Skeletal muscle satellite cell (primary cell): ENCODE measurements around the genes KCNB1 and SLC9A8.

DNA sequence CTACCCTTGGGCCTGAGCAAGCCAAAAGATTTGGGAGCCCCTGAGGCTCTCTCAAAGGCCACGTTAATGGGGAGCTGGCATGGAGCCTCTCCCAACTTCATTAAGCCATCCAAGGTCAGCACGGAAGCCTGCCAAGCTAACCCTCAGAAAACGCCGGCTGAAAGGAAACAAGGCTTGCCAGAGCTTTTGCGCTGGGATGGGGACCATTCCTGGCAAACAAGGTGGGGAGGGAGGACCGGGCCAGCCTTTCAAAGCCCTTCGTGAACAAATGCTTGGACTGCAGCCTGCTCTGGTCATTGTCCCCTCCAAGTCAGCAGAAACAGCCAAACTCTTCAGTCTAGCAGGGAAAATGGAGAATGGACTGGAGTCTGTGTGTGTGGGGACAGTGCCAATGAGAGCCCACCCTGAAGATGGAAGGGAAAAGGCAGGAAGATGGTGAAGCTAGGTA is 30.2 kb downstream of the KCNB1 start:
- CAGE, long polyA plus RNA: no peak

GRCh38 chr20:49482488-49482847 is at the start of gene KCNB1:
Gene KCNB1, minus strand, starts transcription at chr20:49482668.
- CAGE, long polyA plus RNA: no peak

- CAGE, long polyA plus RNA: no peak
These were observed 940 bp upstream of the KCNB1 start for GRCh38 chr20:49483278-49483938.

GRCh38 chr20:49514061-49514623 is 31.7 kb upstream of the KCNB1 start:
- CAGE, long polyA plus RNA: no peak

- CAGE, long polyA plus RNA: no peak
These were observed 71.5 kb downstream of the B4GALT5 start for GRCh38 chr20:49641887-49642878.

- CAGE, long polyA plus RNA: no peak
These were observed 55.2 kb downstream of the B4GALT5 start for GRCh38 chr20:49658497-49658890.

DNA sequence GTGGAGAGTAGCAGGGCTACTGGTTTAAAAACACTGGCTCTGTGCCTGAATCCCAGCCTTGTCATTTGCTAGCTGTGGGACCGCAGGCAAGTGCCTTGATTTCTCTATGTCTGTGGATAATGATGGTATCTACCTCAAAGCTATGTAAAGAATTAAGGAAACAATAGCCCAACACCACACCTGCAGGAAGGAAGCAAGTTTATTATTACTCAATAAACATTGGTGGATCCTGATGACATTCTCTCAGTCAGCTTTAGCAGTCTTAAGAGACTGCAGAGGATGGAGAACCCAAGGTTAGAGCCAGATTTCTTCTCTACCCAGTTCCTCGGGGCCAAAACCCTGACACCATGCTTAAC is 1.8 kb upstream of the SLC9A8 start:
- CAGE, long polyA plus RNA: no peak

DNA sequence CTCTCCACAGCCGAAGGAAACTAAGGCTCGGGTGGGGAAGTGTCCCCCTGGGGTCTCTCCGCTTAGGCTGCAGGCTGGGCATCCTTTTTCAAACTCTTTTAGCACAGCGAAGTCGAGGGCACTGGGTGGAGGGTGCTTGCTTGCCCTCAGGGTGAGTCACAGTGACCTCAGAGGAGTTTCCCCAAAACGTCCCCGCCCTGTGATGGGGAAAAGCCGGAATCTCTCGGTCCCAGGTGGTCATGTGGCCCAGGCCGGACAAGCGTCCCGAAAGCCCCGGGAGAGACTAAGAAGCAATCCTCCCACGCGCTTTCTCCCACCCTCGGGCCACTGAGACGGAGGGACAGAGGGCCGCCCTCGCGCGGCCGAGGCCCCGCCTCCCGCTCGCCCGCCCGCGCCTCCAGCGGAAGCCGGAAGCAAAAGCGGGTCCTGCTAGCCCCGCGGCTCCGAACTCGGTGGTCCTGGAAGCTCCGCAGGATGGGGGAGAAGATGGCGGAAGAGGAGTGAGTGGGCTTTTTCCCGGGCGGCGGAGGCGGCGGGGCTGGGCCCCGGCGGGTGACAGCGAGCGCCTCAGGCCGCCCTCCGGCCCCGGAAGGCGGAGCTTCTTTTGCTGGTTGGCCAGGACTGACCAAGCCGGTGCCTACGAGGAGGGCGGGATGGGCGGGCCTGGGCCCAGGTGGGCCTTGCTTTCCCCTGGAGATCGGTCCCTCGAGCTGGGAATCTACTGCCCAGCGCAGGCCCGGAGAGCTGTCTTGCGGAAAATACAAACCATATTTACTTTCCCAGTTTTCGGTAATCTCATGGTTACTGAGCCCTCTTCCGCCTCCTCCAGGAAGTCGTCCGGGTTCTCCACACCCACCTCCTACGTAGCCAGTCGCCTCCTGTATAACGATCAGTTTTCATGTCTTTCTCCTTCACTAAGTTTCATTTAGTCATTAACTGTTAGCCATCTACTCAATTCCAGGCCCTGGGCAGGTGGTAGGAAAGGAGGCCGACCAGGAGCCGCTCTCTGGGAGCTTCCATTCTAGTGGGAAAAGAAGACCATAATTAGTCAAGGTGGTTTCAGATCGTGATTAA is at the start of gene SLC9A8:
SLC9A8 (plus strand) TSS at position 380 of the 1,074 bp plus-strand sequence.
- CAGE, long polyA plus RNA: no peak

- CAGE, long polyA plus RNA: no peak
These were observed 9.3 kb downstream of the SLC9A8 start for GRCh38 chr20:49821929-49822352.

- CAGE, long polyA plus RNA: no peak
These were observed 38.5 kb downstream of the SLC9A8 start for GRCh38 chr20:49851017-49851702.

DNA sequence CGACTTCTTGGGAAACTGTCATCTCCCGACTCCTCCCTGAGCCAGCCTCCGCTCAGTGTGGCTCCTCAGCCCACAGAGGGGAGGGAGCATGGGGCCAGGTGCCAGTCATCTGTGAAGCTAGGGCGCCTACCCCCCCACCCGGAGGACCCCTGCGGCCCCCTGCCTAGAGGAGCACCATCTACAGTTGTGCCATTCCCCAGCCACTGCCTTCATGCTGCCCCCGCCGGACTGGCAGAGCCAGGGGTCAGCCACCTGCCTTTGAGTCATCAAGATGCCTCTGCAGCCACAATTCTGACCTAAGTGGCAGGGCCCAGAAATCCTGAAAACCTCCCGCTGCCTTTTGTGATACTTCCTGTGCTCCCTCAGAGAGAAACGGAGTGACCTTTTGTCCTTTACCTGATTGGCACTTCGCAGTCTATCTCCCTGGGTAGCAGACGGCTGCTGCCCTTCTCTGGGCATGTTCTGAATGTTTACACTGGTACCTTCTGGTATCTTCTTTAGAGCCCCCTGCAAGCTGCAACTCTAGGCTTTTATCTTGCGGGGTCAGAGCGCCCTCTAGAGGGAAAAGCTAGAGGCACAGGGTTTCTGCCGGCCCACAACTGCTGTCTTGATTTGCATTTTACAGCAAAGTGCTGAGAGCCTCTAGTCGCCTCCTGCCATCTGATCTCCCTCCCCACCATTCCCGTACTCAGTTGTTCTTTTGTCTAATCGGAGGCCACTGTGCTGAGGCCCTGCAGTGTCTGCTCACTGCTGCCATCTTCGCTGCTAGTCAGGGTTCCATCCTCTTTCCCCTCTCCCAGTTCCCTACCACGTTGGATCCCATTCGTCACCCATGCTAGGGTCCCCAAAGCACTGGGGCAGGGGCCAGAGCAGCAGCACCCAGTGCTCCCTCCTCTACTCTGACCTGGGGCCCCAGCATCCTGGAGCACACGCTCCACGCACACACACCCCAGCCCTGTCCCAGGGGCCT is 26.9 kb downstream of the SPATA2 start:
- CAGE, long polyA plus RNA: no peak

GRCh38 chr20:49890027-49890696 is 25.2 kb downstream of the SPATA2 start:
- CAGE, long polyA plus RNA: no peak

DNA sequence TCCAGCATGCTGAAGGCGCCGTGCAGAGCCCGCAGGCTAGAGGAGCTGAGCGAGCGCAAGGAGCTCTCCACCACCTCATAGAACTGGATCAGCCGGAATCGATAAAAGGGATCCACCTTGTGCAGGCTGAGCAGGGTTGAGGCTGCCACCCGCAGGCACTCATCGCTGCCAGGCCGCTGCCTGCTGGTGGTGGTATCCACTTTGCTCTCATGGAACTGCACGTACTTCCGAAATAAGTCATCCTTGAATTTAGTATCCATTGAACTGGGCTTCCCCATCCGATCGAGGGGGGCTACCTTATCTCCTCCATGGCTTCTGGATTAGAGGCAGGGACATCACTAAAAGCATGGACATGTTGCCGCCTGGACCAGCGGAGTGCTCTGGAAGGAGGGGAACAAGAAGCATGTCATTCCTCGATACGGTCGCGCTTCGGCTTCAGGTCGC is 7.1 kb downstream of the SPATA2 start:
- CAGE, long polyA plus RNA: no peak

GRCh38 chr20:49942547-49942920 is 6.3 kb downstream of the RNF114 start:
- CAGE, long polyA plus RNA: no peak

- CAGE, long polyA plus RNA: no peak
These were observed 13.1 kb downstream of the RNF114 start for GRCh38 chr20:49949319-49949680.

GRCh38 chr20:50138137-50139440 is 14.9 kb downstream of the PEDS1 start:
- CAGE, long polyA plus RNA: no peak

DNA sequence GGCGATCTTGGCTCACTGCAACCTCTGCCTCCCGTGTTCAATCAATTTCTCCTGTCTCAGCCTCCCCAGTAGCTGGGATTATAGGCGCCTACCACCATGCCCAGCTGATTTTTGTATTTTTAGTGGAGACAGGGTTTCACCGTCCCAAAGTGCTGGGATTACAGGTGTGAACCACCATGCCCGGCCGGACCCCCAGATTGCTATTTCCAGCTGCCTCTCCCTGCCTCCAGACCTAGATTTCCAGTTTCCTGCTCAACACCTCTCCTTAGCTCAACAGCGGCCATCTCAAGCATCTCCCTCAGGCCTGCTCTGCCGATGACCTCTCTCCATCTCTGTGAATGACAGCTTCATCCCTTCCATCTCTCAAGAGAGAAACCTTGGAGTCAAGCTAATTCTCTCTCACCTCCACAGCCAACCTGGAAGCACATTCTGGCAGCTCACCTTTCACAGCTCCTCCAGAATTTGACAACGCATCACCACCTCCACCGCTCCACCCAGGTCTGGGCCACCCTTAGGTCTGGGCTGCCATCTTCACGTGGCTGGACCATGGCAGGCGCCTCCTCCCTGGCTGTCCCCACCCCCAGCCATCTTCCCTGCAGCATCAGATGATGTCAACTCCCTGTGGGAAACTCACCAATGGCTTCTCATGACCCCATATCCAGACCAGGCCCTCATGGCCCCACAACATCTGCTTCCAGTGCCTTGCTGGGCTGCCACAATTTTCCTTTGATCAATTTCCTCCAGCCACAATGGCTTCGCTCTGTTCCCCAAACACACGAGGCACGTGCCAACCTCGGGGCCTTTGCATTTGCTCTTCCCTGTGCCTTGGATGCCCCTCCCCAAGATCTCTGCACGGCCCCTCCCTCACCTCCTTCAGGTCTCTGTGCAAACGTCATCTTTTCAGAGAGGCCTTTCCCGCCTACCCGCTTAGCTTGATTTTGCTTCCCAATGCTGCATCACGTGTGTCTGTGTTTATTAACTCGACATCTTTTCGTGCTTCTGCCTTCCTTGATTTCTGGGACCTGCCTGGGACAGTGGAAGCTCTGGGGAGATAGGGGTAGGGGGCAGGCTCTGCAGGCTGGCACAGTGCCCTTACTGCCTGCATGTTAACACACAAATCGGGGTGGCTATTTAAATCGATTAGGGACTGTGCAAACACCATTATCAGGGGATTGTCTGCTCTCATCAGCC is 13.4 kb downstream of the PEDS1 start:
- CAGE, long polyA plus RNA: no peak

- CAGE, long polyA plus RNA: no peak
These were observed 9.1 kb downstream of the PEDS1 start for GRCh38 chr20:50144420-50144793.

DNA sequence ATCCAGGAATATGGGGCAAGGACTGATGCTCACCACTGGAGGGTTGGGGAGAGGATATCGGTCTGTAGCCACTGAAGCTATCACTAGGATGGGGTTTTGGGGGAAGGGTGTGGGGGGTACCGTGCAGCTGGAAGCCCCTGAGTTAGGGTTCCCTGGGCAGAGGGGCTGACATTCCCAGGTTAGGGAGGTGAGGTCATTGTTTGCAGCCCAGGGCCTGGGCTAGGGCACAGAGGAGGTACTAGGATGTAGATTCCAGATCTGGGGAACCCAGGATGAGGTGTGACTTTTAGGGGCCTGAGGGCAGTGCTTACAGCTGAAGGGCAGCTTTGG is 740 bp downstream of the PEDS1 start:
- CAGE, long polyA plus RNA: no peak

DNA sequence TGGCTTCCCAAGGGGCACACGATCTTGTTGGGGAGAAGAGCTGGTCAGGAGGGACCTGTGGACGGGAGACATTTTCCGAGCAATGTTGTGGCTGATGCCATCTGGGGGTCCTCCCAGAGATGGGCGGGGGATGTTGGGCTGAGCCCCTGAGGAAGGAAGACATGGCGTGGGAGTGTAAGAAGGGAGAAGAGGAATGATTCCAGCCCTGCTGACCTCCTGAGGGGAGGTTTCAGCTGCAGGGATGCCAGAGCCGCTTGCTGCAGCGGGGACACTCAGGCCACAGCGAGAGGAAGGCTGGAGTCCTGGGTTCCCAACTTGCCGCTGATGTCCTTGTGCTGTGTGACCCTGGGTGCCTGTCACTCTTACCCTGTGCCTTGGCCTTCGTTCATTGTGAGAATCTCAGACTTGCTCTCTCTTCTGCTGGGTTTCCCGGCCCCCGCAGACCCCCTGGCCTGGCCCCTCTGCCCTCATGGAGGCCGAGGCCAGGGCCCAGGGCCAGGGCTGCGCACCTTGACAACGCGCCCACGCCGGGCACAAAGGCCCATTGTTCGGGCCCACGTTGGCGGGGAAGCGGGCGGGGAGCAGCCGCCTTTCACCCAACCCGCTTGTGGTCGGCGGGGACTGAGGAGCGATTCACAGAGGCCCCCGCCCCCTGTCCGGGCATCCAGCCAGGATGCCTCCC is 52.2 kb downstream of the CEBPB start:
- CAGE, long polyA plus RNA: no peak